CD14-positive monocyte (primary cell): ENCODE data around the genes UCMA and FRMD4A.

DNA sequence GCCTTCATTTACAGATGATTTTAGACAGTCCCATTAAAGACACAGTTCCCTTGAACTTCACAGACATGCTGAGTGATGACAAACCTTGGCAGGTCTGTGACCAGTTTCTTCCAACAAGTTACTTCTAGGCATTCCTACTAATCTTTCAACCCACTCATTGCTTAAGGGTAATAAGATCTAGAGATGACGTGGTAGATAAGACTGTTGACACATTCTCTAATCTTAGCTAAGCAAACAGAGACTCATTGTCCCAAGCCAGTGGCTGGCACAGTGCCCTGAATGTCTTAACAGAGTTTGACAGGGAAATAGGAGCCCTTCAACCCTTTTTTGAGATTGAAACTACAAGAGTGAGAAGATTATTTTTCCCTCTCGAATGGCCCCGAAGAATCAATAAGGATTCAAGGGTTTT, 281.1 kb downstream of the CCDC3 start:
- CAGE, long polyA plus RNA = no peak

GRCh38 chr10:12774597-12774836, 227.0 kb downstream of the CCDC3 start:
- CAGE, long polyA plus RNA = no peak

DNA sequence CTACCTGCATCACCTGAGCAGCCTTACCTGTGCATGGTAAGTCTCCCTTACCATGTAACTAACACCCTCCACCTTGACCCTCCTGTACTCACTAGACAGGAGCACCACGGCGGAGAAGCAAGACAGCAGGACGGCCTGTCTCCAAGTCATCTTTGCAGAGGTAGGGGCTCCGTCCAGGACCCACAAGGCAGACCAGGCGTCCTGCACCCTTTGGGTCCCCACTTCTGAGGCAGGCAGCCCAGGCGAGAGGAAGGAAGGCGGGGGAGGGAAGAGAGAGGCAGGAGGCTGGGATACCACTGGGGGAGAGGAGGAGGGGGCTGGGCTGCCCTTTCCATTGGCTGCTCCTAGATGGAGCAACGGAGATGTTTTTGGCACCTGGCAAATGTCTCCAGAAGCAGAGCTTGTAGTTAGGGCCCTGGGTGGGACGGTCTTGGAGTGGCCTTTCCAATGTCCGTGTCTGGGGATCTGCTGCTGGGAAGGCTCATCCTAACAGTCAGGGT, at the start of gene UCMA:
Gene UCMA (minus strand): TSS at position 266 of the 500 bp plus-strand sequence.
- CAGE, long polyA plus RNA = no peak

DNA sequence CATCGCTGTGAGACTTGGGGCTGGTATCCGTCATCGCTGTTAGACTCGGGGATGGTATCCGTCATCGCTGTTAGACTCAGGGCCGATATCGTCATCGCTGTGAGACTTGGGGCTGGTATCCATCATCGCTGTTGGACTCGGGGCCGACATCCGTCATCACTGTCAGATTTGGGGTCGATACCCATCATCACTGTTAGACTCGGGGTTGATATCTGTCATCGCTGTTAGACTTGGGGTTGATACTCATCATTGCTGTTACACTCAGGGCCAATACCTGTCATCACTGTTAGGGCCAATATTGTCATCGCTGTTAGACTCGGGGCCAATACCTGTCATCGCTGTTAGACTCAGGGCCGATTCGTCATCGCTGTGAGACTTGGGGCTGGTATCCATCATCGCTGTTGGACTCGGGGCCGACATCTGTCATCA, 55.5 kb downstream of the BEND7 start:
- CAGE, long polyA plus RNA = no peak

- CAGE, long polyA plus RNA = no peak
These were observed 39.1 kb downstream of the PRPF18 start for GRCh38 chr10:13625672-13626404.

DNA sequence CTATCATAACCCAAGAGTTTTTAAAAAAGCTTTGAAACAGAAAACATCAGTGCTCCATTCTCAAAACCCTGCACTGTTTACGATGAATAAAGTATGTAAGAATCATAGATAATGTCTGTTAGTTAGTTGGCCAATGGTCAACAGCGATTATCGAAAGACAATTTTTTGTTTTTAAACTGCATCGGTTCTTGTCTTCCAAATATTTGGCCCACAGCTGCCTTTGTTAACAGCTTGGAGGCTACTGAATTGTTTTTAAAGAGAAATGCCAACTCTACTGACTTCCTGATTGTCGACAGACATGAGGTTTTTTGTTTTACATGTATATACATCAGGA, 170.2 kb downstream of the PRPF18 start:
- CAGE, long polyA plus RNA = no peak

- CAGE, long polyA plus RNA = no peak
These were observed 217.2 kb downstream of the PRPF18 start for GRCh38 chr10:13803936-13804355.

DNA sequence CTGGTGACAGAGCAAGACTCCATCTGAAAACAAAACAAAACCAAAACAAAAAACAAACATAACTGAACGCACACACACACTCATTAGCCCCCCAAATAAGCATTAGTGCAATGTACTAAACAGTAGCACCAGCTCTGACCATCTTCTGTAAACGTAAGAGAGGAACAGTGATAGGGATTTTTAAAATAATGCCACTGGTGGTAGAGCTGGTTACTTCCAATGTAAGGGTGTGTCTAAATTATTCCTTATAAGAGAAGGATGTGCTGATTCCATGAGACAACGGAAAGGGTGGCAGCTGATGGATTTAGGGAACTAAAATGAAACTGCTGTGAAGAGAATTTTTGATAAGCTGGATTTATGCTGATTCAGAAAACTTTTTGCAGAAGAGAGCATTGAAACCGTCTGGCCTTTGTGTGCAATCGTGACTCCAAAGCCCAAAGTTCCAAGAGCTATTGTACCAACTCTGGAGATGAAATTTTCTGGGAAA, 300.9 kb downstream of the PRPF18 start:
- CAGE, long polyA plus RNA = no peak

DNA sequence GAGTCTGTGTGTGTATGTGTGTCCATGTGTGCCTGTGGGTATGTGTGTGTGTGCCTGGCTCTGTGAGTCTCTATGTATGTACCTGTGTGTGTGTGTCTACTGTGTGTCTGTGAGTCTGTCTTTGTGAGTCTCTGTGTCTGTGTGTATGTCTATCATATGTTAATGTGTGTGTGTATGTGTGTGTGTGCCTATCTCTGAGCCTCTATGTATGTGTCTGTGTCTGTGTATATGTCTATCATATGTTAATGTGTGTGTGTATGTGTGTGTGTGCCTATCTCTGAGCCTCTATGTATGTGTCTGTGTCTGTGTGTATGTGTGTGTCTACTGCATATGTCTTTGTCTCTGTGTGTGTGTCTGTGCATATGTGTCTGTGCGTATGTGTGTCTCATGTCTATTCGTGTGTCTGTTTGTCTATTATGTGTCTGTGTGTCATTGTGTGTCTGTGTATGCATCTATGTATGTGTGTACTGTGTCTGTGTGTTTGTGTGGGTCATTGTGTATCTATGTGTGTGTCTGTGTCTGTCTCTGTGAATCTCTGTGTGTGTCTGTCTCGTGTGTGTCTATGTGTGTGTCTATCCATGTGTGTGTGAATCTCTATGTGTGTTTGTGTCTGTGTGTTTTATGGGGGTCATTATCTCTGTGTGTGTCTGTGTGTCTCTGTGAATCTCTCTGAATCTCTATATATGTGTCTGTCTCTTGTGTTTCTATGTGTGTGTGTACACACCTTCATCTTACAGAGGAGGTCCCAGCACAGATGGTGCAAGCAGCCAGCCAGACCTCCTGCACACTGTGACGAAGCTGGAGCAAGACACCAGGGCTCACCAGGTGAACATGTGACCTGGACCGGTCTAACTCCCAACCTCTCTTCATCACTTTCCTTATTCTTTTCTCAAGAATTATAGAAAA, 355.4 kb downstream of the FRMD4A start:
- CAGE, long polyA plus RNA = no peak

DNA sequence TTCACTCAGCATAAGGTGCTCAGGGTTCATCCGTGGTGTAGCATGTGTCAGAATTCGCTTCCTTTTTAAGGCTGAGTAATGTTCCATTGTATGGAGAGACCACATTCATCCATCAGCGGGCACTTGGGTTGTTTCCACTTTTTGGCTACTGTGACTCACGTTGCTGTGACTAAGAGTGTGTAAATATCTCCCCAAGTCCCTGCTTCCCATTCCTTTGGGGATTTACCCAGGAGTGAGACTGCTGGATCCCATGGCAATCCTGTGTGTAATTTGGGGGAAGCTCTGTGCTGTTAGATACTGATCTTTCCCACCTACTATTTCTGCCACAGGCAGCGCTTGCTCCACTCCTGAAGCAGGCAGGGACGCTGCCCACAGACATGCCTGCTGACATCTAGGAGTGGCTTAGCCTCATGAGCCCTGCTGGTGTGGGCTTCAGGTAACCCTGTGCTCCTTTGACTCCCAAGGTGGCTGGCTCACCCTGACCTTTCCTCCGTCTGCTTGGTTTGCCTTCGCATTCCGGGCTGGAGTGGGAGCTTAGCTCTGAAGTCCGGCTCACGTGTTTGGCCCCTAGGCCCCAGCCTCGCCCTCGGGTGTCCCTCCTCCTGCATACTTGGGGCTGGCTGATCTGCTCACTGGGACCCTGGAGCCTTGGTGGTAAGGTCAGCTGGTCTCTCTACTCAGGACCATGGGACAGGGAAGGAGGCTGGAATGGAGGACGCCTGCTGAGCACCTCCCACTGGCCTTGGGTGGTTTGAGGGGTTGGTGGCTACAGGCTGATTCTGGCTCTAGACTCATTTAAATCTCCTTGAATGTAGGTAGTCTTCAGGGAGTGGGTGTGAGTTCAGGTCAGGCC, 345.8 kb downstream of the FRMD4A start:
- CAGE, long polyA plus RNA = no peak

GRCh38 chr10:14022018-14022657, 308.6 kb downstream of the FRMD4A start:
- CAGE, long polyA plus RNA = no peak

DNA sequence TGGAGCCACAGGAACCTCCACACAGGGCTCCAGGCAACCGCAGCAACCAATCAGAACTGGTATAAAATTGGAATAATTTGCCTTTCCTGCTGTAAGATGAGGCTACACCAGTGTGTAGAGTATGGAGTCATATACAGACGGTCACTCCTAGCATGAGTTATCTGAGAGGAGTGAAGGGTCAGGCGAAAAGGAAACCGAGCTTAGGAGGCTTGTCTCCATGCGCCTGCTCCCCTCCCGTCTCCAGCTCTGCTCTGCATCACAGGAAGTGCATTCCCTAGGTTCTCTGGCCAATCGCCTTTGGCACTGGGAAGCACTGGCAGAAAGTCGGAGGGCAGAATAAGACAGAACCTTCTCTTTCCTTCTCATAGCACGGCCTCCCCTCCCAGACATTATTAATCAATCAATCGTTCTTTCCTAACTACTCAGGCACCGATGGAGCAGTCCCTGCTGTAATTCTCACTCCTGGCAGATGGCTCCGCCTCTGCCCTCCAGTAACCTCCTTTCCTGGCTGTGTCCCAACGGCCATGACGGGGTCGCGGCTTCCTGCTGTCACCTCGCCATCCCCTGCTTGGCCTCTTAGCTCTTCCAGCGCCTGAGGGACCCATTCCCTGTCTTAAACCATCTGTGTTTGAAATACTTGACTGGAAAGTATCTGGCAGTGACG, 177.1 kb downstream of the FRMD4A start:
- CAGE, long polyA plus RNA = no peak

DNA sequence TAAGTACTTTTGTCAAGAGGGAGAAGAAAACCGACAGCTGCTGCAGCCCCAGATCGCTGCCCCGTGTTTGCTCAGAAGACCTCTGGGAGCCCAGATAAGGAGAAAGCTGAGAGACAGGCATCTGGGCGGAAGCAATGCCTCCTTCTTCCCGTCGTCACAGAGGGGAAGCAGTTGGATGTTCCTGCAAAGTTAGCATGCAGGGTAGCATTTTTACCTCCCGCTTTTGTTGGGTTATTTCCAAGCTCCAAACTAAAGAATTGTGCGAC, 149.5 kb downstream of the FRMD4A start:
- CAGE, long polyA plus RNA = no peak

DNA sequence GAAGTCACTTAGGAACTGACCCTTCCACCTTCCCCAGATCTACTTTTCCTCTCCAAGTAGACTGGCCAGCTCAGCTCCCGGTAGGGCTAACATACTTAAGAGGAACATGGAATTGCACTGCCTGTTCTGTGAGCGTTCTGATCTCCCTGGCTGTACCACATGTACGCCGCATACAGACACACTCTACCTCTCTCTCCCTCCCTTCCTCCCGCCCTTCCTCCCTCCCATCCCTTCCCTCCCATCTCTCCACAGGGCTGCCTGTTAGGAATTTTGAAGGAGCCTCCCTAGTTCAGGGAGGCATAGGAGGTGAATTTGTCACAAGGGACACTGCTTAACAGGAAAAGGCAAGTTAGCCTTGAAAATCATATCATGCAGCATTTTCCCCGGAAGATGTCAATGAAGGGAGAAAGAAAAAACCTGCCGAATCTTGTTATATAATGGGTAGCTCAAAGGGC, at the start of gene FRMD4A:
Gene FRMD4A (minus strand): TSS at position 178 of the 455 bp plus-strand sequence.
- CAGE, long polyA plus RNA = no peak

DNA sequence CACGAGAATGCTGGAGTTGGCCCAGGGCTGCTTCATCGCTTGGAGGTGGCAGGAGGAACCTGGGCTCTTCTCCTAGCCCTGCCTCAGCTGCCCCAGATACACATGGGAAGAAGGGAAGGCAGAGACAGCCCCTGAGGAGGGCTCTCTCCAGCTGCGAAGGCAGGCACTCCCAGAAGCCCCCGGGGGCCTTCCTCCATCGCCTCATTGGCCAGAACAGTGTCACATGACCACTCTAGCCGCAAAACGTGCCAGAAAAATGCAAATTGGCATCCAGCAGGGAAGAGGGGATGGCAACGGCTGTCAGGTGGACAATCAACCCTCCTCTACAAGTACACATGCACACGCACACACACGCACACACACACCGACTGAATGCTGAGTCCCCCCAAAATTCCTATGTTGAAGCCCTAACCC, 217.8 kb upstream of the FRMD4A start:
- CAGE, long polyA plus RNA = no peak

GRCh38 chr10:14556638-14557604, 217.8 kb downstream of the FAM107B start:
- CAGE, long polyA plus RNA = no peak

GRCh38 chr10:14562170-14562688, 212.5 kb downstream of the FAM107B start:
- CAGE, long polyA plus RNA = no peak

- CAGE, long polyA plus RNA = no peak
These were observed 205.6 kb downstream of the FAM107B start for GRCh38 chr10:14568884-14569674.

- CAGE, long polyA plus RNA = no peak
These were observed 182.1 kb downstream of the FAM107B start for GRCh38 chr10:14592545-14593136.

GRCh38 chr10:14594535-14595446, 179.9 kb downstream of the FAM107B start:
- CAGE, long polyA plus RNA = no peak